Skeletal muscle cell (primary cell): ENCODE measurements around a stretch of chr22.

- RRBS = no CpG with 5 or more reads among the region's 39 CpGs
Observed at GRCh38 chr22:50583242-50583765, 655 bp upstream of the CHKB start.

- RRBS = no CpG with 5 or more reads among the region's 7 CpGs
Observed at GRCh38 chr22:50670461-50671115, 42.6 kb upstream of the ARSA start.

GRCh38 chr22:50698303-50698981 is 39.6 kb upstream of the ACR start:
- RRBS = 23% methylated on average over 6 of the region's 21 CpGs

DNA sequence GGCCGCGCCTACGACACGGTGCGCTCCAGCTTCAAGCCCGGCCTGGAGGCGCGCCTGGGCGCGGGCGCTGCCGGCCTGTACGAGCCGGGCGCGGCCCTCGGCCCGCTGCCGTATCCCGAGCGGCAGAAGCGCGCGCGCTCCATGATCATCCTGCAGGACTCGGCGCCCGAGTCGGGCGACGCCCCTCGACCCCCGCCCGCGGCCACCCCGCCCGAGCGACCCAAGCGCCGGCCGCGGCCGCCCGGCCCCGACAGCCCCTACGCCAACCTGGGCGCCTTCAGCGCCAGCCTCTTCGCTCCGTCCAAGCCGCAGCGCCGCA is 17.7 kb upstream of the ACR start:
- RRBS = 3% methylated on average over 6 of the region's 53 CpGs

DNA sequence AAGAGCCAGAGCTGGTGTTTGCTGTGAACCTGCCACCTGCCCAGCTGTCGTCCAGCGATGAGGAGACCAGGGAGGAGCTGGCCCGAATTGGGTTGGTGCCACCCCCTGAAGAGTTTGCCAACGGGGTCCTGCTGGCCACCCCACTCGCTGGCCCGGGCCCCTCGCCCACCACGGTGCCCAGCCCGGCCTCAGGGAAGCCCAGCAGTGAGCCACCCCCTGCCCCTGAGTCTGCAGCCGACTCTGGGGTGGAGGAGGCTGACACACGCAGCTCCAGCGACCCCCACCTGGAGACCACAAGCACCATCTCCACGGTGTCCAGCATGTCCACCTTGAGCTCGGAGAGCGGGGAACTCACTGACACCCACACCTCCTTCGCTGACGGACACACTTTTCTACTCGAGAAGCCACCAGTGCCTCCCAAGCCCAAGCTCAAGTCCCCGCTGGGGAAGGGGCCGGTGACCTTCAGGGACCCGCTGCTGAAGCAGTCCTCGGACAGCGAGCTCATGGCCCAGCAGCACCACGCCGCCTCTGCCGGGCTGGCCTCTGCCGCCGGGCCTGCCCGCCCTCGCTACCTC is 16.3 kb upstream of the ACR start:
- RRBS = 98% methylated on average over 8 of the region's 30 CpGs

DNA sequence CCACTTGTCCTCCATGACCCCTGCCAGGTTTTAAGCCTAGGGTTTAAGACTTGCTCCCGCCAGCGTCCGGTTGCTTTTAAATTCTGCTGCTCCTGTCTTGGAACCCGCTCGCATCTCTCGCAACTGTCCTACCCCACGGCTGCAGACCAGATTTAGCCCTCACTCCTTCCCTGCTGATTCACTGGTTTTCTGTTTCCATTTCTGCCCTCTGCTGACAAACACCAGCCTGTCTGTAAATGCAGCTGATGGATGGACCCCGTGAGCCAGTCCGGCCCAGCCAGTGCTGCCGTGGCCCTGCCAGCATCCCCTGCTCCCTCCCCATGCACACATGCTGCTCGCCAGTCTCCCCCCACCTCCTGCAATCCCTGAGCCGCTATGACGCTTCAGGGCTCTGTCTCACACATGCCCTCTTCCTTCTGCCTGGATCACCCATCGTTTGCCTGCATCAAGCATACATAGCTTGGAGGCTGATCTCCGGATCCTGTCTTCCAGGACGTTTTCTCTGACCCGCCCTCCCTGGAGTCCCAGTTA is 4.5 kb upstream of the ACR start:
- RRBS = no CpG with 5 or more reads among the region's 17 CpGs